ENCODE data around the genes CYP26B1, SFXN5 and FBXO41.

GRCh38 chr2:71225416-71225650, 1.6 kb downstream of the PAIP2B start:
- PRO-cap = no peak

DNA sequence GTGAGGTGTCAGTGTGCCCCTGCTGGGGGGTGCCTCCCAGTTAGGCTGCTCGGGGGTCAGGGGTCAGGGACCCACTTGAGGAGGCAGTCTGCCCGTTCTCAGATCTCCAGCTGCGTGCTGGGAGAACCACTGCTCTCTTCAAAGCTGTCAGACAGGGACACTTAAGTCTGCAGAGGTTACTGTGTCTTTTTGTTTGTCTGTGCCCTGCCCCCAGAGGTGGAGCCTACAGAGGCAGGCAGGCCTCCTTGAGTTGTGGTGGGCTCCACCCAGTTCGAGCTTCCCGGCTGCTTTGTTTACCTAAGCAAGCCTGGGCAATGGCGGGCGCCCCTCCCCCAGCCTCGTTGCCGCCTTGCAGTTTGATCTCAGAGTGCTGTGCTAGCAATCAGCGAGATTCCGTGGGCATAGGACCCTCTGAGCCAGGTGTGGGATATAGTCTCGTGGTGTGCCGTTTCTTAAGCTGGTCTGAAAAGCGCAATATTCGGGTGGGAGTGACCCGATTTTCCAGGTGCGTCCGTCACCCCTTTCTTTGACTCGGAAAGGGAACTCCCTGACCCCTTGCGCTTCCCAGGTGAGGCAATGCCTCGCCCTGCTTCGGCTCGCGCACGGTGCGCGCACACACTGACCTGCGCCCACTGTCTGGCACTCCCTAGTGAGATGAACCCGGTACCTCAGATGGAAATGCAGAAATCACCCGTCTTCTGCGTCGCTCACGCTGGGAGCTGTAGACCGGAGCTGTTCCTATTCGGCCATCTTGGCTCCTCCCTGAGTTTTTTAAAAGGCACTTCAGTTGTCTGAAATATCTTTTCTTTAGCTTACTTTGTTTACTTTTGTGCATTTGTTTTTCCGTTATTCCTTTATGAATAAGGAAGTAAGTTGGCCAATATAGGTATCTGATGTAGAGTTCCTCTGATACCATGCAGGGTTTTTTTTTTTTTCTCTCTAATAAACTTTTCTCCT, 49.5 kb upstream of the DYSF start:
- PRO-cap = no peak

DNA sequence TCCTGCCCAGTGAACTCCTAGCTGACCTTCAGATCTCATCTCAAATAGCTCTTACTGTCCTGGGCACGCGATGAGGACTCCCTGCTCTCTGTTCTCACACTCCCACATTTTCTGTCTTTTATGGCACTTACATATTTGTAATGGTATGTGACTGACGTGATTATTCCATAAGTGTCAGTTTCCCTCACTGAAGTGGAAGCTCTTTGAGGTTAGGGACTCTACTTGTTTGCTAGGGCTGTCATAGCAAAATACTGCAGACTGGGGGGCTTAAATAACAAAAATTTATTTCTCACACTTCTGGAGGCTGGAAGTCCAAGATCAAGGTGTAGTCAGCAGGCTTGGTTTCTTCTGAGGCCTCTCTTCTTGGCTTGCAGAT, 14.7 kb upstream of the DYSF start:
- PRO-cap = no peak

- PRO-cap = no peak
Measured at GRCh38 chr2:71455223-71456217, 11.0 kb upstream of the DYSF start.

- PRO-cap = no peak
Measured at GRCh38 chr2:71469388-71469785, 2.9 kb downstream of the DYSF start.

GRCh38 chr2:71503592-71504259, 37.2 kb downstream of the DYSF start:
- PRO-cap = no peak

- PRO-cap = no peak
Measured at GRCh38 chr2:71605178-71605596, 138.7 kb downstream of the DYSF start.

DNA sequence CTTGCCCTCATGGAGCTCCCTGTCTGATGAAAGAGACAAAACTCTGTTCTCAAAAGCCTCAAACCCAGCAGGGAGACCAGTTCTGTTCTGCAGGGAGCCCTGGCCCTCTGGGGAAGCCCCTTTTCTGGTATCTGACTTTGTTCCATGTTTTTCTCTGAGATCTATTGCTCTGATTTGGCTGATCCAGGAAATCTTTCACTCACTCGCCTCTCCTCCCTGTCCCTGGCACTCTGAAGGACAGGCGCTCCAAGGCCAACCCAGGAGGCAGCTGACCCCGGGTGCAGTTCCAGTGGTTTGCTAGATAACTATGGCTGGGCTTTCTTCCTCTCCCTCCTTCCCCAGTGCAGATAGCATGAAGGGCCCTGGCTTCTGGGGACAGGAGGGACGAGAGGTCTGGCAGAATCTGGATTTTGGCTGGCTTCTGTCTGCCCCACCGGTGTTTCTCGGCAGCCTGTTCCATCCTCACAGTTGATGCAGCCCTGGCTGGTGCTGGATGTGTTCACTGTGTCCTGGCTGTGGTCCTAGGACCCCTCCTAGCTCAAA, 149.0 kb downstream of the DYSF start:
- PRO-cap = no peak

DNA sequence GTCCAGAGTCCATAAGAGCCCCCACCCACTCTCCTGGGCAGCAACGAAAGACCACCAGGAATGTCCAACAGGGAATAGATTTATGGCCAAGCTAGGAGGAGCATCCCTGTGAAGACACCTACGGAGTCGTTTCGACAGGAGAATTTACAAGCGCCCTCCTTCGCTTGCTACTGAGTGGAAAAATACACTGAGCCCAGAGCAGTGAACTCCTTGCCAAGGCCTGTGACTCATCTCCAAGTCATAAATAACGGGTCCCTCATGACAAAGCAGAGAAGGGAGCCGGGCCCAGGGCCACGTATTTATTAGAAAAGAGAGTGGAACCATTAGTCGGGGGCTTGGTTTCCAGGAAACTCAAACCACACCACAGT, 276.3 kb downstream of the DYSF start:
- PRO-cap = no peak

DNA sequence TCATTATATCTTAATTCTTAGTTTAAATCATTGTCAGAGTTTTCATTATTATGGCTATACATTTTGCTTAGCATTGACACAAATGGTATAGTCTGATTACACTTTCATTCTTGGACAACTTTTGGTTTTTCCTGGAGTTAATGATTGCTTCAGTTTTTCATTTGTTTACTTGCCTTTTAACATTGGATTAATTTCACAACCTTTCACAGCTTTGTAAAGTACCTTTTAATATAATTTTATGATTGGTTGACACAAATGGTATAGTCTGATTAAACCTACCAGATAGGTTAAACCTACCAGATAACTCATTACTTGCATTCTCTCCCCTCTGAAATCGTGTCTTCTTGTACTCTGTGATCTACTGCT, 285.2 kb downstream of the DYSF start:
- PRO-cap = no peak

GRCh38 chr2:72146824-72148097, at the start of gene CYP26B1:
Gene CYP26B1, minus strand, starts transcription at chr2:72147862.
- PRO-cap = no peak

GRCh38 chr2:72148689-72149486, 1.2 kb upstream of the CYP26B1 start:
- PRO-cap = no peak

DNA sequence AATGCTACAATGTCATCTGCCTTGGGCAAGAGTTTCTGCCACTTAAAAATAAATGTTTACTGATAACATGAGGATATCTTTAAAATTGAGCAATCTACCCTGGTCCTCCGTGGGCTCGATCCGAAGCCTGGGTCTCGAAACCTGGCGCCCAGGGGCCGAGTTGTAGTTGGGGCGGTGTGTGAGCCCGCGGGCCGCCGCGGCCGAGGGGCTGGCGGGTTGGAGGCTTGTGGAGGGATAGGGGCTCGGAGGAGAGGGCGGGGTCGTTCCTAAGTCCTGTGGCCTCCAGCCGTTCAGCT, 2.4 kb downstream of the EMX1 start:
- PRO-cap = no peak

DNA sequence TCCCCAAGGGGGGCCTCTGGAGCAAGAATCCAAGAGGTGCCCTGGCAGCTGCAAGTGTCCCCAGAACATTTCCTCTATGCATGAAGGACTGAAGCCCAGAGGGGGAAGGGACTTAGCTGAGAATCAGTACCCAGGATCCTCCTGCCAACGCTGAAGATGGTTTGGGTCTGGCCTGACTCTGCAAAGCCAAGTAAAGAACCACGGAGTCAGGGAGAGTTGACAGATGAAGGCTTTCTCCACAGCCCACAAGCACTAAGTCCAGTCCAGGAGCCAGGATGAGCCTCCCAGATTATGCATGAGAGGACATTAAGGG, 14.9 kb downstream of the EMX1 start:
- PRO-cap = no peak

GRCh38 chr2:72984117-72984680, 66.9 kb downstream of the EMX1 start:
- PRO-cap = no peak

- PRO-cap = bidirectional peak, plus-strand start at chr2:73071863, minus-strand start at chr2:73071712
Measured at GRCh38 chr2:73071579-73072070, at the start of gene SFXN5. Gene SFXN5, minus strand, starts transcription at chr2:73071712.

DNA sequence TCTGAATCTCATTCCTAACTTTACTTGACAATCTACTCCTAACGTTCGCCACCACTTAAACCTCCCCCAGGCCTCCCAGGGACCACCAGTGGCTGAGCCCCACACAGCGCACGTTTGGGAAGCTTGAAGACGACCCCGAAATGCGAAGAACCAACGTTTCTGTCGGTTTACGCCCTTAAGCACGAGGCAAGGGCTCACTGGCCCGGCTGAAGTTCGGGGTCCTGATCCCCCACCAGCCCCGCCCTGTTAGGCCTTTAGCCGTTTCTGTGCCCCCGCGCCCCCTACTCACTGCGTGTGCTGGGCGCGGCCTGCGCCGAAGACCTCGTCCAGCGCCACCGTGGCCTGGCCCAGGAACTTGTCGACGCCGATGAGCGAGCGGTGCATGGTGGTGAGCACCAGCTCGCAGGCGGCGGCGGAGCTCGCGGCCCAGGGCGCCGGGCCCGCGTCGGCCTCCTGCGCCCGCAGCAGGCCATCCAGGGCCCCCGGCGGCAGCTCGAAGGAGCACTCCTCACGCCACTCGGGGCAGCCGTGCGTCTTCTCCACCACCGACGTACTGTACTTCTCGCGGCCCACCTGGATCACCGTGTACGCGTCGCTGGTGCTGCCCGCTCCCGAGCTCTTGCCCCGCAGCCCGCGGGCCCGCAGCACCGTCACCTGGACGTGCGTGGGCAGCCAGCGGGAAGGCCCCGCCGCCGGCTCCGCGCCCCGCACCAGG, 533 bp downstream of the RAB11FIP5 start:
- PRO-cap = no peak

DNA sequence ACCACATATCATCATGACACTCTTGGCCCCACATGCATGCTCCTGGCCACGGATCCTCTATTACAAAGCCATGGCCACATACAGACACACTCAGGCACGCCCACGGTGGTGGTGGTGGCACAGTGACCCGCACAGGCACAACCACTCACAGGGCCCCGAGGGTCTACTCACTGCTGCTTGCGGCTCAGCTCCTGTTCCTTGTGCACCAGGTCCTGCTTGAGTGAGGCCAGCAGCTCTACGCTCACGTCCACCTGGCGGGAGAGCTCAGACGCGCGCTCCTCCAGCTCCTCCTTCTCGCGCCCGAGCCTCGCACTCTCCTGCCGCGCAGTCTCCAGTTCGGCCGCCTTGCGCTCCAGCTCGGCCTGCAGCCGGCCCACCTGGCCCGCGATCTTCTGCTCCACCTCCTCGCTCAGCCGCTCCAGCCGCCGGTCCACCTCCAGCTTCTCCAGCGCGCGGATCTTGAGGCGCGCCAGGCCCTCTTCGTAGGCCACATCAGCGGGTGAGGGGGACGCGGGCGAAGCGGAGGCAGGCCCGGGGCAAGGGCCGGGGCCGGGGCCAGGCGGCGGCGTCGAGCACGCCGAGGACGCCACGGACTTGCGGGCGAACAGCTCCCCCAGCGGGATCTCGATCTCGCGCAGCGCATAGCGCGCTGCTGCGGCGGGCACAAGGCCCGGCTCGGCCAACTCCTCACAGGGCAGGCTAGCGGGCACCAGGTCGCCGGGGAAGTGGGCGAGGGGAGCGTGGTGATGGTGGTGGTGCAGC, 15.5 kb downstream of the FBXO41 start:
- PRO-cap = no peak

DNA sequence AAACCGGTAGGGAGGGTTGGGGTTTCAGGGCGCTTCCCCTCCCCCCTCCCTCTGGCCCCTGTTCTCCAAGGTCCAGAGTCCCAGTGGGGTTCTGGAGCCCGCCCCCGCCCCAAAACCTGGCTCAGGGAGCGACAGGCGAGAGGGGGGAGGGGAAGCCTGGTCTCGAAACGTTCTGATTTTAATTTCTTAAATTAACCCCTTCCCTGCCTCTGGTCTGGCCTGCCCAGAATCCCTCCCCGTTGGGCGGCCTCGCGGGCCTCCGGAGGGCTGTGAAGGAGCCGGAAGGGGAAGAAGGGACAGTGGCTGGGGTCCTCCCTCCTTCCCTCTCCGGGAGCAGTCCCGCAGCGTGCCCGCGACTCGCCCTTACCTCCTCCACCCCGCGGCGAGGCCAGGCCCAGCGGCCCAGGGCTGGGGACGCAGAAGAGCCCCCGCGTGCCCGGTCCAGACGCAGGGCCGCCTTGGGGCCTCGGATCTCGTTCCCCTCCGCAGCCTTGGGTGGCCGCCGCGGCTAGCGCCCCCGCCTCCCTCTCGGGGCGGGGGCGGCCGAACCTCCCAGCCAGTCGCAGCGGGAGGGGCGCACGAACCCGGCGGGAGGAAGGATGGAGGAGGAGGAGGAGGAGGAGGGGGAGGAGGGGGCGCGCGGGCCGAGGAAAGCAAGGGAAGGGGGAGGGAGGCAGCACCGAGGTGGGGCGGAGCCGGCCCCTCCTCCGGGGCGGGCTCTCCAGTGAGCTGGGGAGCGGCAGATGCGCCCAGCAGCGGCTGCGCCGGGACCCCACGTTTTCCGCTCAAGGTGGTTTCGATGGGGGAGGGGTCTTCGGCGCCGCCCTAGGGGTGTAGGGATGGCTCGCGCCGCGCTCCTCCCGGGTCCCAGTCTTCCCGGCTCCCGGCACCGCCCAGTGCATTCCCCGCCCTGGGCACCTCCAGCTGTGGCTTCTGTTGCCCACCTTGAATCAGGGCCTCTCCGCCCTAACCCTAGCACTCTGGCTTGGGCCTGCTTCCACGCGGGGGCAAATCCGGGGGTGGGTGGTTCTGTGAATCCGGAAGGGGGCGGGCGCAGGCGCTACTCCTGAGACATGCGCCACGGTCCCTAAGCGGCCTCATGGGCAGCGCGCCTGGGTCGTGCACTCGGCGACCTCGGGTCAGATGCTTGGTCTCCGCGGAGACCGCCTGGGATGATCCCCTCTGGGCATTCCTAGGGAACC, at the start of gene FBXO41:
Gene FBXO41, minus strand, starts transcription at position 686 of the 1,202 bp plus-strand sequence.
- PRO-cap = no peak

DNA sequence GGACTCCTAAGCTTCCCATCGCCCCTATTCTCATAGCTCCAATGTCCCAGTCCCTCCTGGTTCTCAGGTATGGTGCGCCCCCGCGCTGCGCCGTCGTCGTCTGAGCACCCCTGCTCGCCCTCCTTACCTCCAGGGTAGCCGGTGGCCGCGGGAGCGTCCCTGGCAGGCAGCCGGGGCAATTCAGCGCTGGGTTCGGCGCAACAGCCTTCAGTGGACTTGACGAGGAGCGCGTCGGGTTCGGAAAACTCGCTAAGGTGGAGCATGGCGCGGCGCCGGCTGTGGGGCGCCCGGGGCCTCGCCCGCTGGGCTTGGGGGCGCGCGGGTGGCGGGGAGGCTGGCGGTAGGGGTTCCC, 317 bp downstream of the EGR4 start:
- PRO-cap = no peak